Renal cortical epithelial cell (primary cell): ENCODE measurements around a stretch of chr16.

DNA sequence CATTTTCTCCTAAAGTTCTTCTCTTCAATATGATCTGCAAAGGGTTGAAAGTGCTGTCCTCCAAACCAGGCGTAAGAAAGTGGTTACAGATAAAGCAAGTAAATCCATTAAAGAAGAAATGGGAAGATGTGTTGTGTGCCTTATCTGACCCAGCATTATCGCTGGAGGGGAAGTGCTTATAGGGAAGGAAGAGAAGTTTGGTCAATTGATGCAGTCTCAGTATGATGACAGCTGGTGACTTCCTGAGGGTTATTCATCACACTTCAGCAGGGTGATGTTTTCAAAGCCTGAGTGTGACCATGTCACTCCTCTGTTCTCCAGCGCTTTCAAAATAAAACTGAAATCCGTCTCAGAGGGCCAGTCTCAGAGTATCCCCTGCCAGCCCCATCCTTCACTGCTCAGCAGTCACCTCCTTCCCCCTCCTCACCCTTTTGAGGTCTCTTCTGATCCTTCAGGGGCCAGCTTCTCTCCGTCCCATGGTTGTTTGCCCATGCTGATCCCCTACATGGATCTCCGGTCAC, 808.5 kb downstream of the RBFOX1 start:
- RRBS, result no CpG with 5 or more reads among the region's 6 CpGs

- RRBS, result no CpG with 5 or more reads among the region's 3 CpGs
These were observed 476.5 kb downstream of the TMEM114 start for GRCh38 chr16:8113853-8114255.

DNA sequence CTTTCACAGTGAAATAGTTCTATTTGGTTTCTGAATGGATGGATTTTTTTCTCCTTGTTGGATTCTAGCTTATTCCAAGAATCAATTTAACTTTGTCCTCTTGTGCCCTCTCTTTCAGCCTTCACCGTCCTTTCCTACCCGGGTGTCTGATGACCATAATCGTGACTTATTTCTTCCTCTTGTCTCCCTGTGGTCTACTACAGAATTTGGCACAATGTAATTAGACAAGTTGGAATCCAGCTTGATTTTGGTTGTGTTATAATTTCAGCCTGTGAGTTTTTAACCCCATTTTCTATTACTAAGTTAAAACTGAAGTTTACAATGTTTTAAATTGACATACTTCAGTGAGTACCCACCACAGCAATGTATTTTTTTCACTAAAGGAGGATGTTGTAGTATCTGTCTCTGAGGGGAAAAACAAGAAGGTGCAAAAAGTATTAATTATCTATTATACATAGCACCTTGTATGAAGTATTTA, 262.0 kb downstream of the TMEM114 start:
- RRBS, result no CpG with 5 or more reads among the region's 3 CpGs

DNA sequence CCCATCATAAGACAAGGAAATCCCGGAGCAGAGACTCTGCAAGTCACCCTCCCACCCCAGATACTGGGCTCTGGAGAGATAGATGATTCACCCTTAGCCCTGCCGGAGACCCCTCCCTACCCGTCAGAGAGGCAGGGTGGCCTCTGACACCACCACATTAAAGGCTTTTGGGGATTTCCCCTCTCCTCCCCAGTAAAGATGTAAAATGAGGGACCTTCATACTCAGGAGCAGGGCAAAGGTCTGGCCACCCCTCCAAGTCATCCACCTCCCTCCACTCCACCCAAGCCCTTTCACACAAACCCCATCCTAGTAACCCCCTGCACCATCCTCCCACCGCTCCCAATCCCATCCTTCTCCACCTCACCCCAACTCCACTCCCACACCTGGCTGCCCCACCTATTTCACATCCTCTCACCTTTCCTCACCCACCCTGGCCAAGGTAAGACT, 779 bp downstream of the ABAT start:
- RRBS, result 11% methylated on average over 2 of the region's 4 CpGs

GRCh38 chr16:8798012-8798657, 496 bp downstream of the PMM2 start:
- RRBS, result no CpG with 5 or more reads among the region's 14 CpGs

DNA sequence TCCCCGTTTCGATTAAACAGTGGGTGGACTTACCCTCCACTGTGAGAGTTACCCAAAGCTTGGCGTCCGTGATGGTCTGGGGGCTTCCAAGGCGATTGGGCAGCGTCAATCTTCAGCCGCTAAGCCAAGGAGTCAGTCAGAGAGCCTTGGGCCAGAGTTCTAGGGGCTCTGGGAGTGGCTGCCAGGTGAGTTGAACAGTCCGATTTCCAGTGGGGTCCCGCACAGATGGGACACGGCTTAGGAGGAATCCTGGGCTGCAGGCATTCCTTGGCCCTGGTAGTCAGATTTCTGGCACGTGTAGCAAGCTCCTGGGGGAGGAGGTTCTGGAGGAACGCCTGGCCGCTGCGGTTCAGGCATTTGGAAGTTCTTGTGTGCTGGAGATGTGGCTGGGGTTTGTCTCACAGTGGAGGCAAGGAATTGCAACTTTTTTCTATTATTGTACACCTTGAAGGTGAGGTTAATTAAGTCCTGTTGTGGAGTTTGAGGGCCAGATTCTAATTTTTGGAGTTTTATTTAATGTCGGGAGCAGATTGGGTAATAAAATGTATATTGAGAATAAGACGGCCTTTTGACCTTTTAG, 25.5 kb downstream of the CARHSP1 start:
- RRBS, result no CpG with 5 or more reads among the region's 16 CpGs

DNA sequence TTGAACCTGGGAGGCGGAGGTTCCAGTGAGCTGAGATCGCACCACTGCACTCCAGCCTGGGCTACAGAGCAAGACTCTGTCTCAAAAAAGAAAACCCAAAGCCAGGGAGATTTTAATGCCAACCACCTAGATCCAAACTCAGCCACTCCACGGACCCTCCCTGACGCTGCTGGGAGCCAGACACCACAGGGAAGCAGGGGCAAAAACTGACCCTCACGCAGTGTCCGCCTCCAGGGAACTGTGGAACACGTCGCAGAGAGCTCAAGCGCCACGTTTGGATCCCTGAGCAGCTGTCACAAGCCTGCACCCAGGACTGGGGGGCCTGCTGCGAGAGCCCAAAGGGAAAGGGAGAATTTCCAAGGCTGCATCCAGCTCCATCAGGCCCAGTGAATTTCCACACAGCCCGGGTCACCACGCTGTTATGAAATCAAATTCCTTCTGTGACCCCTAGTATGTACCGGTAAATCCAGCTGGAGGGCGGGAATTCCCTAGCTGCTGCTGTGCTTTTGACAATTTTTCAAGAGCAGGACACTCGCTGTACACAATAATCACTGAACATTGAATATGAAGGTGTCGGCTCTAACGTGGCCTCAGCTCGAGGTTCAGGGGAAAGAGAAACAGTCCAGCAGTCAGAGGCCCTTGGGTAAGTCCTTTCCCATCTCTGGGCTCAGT, 8.8 kb downstream of the CARHSP1 start:
- RRBS, result 0% methylated on average over 1 of the region's 19 CpGs

DNA sequence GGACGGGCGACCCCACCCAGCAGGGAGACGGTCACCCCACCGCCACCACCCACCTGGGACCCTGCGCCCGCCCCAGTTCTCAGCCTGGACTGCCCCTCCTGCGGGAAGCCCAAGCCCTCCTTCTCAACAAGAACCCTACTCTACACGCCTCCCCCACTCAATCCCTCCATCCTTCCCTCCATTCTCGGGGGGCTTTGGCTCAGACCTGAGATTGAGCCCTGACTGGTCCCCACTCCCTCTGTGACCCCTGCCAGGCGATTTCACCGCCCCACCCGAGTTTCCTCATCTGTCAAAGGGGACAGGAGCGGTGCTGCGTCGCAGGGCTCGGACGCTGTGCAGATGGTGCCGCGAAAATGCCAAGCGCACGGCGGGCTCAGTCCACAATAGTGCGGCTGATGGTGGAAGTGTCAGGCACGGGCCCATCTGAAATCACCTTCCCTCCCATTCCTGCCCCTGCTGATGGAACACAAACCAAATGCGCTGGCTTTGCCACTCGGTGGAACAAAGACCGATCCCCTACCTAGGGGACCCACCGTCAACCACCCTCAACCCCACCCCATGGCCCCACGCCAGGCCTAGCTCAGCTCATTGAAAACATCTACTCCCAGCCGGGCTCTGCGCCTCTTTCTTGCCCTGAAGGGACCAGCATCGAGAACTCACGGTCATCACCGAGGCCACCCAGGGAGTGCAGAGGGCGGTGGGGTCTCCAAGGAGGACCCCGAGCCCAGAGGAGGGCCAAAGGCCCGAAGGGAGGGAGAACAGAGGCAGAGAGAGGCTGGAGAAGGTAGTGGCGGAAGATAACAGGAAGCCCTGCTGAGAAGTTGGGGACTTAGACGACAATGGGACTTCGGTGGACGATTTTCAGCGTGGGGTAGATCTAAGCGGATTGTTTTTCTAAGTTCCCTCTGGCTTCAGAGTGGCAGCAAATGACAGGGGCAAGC, 1.5 kb downstream of the CARHSP1 start:
- RRBS, result no CpG with 5 or more reads among the region's 43 CpGs

DNA sequence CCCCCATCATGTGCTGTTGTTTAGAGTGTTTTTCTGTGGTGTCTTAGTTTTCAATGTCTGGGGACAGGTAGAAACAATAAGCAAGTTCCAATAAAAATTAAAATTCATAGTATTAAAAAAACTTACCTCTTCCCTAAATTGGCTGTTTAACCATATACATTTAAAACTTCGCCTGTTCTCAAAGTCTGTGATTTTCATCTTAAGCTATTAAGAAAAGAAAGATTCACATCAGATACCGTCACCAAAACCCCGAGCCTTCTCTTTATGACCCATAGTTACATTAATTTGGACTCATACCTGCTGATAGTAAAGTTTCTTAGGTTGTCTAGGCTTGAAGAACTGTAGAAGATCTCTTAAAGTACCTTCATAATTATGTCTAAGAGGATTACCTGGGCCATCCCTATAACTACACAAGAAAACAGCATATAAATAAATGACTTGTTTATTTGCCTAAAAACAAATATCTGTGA, 16.1 kb downstream of the LITAFD start:
- RRBS, result no CpG with 5 or more reads among the region's 3 CpGs

DNA sequence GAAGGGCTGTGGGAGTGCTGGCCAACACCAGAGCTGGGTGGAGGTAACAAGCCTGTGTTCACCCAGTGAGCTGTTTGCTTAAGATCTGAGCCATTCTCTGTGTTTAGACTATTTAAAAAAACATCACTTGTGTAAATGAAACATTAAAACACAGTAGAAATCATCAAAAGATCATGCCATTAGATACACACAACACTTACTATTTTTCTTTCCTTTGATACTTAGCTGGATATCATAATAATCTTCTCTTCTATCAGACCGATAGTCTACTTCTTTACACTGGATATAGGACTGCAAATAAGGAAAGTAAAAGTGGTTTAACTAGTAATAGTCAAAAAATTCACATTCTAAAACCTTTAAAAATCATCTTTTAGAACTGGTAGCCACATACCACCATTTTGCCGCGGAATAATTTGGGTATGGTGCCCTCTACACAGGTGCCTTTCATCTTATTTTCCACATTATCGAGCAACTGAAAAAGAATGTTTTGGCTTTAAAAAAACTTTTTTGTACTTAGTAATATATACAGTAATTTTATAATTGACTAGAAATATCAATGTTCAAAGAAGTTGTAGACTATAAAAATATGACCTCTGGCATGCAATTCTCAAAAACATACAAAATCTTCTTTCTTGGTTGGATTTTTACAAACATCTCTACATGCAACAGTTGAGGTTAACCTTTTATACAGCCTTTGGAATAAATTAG, 33.1 kb downstream of the LITAFD start:
- RRBS, result no CpG with 5 or more reads among the region's 4 CpGs

GRCh38 chr16:8989052-8989469, 25.4 kb upstream of the USP7 start:
- RRBS, result no CpG with 5 or more reads among the region's 8 CpGs

DNA sequence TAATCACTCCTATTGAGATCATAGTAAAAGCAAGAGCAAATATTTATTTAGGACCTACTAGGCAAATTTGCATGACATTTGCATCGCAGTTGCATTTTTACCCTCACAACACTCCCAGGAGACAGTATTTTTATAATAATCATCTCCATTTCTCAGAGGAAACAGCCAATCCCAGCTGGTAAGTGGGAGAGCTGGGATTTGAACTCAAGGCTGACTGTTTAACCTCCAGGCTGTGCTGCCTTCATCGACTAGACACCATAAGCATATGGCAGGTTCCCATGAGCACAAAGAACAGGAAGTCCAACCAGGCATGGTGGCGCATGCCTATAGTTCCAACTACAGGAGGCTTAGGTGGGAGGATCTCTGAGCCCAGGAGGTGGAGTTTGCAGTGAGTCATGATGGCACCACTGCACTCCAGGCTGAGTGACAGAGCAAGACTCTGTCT, 28.1 kb upstream of the USP7 start:
- RRBS, result no CpG with 5 or more reads among the region's 3 CpGs

- RRBS, result no CpG with 5 or more reads among the region's 8 CpGs
These were observed 14.1 kb upstream of the HAPSTR1 start for GRCh38 chr16:9077233-9077909.

DNA sequence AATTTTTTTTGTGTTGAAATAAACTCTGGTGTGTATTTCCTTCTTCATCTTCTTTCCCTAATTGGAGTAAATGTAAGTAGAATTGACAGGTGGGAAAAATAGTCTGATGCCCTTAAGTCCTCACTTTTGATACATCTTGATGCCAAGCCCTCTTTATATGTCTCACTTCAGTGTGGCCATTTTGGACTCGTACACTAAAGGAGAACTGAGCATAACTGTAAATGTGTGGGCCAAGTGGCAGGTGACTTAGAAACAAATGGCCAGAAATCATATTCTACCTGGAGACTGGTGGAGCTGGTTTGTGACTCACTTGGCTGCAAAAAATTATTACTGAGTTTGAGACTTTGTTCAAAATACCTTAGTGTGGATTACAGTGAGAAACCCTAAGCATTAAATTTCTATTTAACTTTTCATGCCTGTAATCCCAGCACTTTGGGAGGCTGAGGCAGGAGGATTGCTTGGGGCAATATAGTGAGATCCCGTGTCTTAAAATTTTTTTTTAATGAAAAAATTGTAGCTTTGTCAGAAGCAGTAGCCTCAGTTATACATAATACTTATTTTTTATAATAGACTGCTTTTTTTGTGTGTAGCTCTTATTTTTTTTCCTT, 5.0 kb downstream of the HAPSTR1 start:
- RRBS, result no CpG with 5 or more reads among the region's 2 CpGs

DNA sequence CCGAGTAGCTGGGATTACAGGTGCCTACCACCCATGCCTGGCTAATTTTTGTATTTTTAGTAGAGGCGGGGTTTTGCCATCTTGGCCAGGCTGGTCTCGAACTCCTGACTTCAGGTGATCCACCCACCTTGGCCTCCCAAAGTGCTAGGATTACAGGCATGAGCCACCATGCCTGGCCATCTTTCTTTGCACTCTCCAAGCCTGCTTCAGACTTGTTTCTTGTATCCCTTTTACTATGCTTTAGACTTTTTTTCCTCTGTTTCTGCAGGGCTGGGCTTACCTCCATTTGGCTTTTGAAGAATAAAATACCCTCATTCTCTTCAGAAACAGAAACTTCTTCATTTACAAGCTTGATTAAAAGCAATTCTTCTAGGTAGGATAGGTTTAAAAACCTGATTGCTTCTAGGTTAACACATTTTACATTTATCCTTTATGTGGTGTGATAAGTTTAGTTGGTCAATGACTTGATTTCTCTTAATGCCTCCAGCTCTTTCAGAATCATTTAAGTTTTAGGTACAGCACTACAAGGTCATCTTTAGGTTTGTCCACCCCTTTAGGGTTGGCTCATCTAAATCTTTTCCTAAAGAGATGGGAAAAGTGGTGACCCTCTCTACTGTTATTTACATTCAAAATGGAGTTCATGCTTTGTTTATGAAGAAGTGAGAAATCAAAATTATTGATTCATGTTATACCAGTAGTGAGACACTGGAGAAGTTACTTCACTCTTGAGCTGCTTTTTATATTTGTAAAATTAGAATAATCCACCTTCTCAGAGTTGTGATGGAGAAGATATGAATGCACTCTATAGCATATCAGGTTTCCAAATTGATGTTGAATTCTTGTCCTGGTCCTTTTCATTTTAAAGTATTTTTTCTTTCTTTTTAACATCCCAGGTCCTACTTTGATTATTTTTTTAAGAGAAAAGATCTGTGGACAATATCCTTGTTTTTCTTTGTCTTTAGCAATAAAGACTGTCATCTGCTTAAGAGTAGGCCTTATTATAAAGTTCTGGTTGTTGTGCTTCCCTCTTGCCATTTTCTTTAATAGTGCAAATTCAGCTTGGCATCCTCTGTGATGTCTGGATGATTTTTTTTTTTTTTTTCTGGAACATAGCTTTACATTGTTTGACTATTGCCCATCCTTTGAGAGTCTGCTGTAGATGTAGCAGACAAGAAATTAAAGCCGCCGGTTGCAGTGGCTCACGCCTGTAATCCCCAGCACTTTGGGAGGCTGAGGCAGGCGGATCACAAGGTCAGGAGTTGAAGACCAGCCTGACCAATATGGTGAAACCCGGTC, 9.7 kb downstream of the HAPSTR1 start:
- RRBS, result no CpG with 5 or more reads among the region's 8 CpGs

GRCh38 chr16:9113367-9114537, 22.3 kb downstream of the HAPSTR1 start:
- RRBS, result no CpG with 5 or more reads among the region's 11 CpGs

DNA sequence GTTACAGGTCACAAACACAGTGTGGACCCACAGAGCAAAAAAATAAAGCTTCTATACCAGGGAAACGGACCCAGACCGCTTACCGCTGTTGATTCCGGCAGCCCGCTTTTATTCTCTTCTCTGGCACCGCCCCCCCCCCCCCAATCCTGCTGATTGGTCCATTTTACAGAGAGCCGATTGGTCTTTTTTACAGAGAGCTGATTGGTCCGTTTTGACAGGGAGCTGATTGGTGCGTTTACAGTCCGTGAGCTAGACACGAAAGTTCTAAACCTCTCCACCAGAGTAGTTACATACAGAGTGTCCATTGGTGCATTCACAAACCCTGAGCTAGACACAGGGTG, 92.2 kb downstream of the HAPSTR1 start:
- RRBS, result no CpG with 5 or more reads among the region's 11 CpGs

- RRBS, result no CpG with 5 or more reads among the region's 8 CpGs
These were observed 195.8 kb downstream of the HAPSTR1 start for GRCh38 chr16:9287081-9287718.

DNA sequence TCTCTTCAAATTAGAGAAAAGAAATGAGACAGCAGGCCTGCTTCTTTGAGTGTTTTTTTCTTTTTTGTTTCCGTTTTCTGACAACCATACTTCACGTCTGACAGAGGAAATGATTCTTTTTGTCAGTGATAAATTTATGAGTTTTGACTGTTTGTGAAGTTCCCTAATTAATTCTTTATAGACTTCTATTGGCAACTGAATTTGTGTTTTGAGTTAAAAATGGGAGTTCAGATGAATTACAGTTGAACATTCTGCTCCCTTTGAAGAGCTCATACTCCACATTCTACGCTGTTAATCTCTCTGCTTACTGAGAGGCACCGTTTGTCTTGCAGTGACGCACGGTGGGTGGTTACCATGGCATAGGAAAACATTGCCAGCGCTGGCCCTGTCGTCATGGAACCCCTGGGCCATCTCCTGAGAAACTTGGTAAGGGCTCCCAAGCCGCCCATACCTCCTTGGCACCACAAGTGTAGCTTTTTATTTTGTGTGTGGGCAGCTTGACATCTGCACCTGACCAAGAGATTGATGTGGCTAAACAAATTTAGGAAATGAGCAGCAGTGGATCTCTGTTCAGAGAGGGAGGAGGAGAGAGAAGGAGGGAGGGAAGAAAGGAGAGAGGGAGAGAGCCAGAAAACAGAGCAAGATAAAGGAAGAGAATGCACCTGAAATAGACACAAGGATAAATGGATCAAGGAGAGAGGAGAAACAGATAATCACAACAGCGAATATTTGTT, 398.4 kb downstream of the HAPSTR1 start:
- RRBS, result no CpG with 5 or more reads among the region's 10 CpGs

GRCh38 chr16:10045849-10046161, 136.4 kb downstream of the GRIN2A start:
- RRBS, result no CpG with 5 or more reads among the region's 5 CpGs